Vein endothelial cell (primary cell): ENCODE data around the genes HIGD1C and SMAGP.

- CAGE, long polyA plus RNA = no peak
Measured at GRCh38 chr12:49827673-49828318, 417 bp downstream of the NCKAP5L start.

- CAGE, long polyA plus RNA = no peak
Measured at GRCh38 chr12:49867170-49867503, 24.2 kb upstream of the BCDIN3D start.

DNA sequence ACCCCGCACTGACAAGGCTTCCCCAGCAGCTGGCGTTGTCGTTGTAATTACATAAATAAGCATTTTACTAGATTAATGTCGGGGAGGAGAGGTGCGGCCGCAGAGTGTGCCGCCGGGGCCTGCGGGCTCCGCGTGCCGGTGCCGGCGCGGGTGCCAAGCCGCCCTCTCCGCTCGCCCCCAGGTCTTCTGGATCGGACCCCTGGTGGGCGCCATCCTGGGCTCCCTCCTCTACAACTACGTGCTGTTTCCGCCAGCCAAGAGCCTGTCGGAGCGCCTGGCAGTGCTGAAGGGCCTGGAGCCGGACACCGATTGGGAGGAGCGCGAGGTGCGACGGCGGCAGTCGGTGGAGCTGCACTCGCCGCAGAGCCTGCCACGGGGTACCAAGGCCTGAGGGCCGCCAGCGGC, 4.7 kb downstream of the AQP2 start:
- CAGE, long polyA plus RNA = no peak

- CAGE, long polyA plus RNA = no peak
Measured at GRCh38 chr12:50070367-50070930, 13.1 kb downstream of the ASIC1 start.

GRCh38 chr12:50085585-50085993, 447 bp downstream of the SMARCD1 start:
- CAGE, long polyA plus RNA = no peak

- CAGE, long polyA plus RNA = no peak
Measured at GRCh38 chr12:50095672-50096637, 7.9 kb upstream of the GPD1 start.

DNA sequence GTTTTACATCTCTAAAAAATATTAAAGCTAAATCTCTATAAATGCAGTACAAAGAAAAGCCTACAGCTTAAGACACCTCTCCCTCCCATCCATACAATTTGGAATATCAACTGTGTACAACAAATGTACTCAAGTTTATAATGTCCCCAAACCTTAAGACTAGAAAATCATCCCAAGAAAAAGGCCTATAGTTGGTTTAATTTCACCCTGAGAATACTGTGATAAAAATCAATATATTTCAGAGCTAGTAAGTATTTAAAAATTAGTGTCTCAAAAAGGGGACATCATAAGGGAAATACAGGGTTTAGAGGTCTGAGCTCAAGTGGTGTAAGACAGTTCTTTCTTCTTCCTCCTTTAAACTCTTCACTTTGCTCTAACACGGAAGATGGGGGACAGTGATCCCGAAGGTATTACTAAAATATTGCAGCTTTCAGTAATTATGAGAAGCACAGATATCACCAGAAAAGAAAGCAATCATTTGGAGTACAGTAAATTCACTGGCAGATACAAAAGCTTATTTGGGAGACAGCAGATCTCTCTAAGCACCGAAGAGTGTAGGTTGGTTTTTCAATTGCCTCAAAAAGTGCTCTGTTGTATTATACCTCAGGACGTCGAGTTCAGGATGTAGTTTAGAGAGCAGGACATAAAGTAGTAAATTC, 8.8 kb upstream of the CERS5 start:
- CAGE, long polyA plus RNA = no peak

DNA sequence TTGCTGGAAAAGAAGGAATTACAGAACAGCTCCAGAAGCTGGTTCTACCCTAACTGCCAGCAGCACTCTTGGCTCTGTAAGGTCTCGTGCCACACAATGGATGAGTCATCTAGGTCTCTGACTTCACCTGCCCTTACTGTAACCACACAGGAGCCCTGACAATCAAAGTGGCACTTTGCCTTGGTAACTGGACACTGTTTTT, 57.2 kb upstream of the CERS5 start:
- CAGE, long polyA plus RNA = no peak

DNA sequence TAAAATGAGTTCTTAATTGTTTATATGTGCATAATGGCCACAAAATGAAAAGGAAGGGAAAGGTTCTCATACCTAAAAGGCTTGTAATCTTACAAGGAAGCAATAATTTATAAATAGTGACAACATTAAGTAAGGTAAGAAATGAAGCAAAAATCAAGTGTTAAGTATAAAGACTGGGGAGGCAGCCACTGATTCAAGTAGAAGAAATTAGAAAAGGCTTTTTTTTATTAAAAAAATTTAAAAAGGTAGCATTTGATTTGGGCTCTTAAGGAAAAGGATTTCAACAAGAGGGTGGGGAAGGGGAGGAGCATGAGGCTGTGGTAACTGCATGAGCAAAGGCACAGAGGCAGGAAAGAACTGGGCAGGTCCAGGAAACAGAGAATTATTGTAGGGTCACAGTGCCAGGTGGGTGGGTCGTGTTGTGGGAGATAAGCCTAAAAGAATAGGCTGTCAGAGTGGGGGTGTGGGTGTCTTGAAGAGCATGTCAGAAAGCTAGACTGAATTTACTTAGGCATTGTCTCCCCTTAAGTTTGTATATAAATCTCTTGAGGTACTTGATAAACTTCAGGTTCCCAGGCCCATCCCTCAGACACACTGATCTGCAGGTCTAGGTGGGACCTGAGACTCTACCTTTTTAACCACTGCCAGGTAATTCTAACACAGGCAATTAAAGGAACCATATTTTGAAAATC, 7.8 kb downstream of the LIMA1 start:
- CAGE, long polyA plus RNA = no peak

DNA sequence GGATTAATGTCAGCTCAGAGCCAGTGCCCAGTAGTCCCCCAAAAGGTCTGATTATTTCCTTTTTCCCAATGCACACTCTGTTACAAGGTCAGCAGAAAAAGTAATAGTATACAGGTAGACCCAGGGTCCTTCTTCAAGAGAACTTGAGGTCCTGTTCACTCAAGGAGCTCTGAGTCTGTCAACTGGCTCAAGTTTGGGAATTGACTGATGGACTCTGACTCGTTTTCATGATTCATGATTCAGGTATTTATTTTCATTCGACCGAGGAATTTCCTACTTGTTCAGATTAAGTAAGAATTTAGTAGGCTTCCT, 6.3 kb downstream of the FAM186A start:
- CAGE, long polyA plus RNA = no peak

DNA sequence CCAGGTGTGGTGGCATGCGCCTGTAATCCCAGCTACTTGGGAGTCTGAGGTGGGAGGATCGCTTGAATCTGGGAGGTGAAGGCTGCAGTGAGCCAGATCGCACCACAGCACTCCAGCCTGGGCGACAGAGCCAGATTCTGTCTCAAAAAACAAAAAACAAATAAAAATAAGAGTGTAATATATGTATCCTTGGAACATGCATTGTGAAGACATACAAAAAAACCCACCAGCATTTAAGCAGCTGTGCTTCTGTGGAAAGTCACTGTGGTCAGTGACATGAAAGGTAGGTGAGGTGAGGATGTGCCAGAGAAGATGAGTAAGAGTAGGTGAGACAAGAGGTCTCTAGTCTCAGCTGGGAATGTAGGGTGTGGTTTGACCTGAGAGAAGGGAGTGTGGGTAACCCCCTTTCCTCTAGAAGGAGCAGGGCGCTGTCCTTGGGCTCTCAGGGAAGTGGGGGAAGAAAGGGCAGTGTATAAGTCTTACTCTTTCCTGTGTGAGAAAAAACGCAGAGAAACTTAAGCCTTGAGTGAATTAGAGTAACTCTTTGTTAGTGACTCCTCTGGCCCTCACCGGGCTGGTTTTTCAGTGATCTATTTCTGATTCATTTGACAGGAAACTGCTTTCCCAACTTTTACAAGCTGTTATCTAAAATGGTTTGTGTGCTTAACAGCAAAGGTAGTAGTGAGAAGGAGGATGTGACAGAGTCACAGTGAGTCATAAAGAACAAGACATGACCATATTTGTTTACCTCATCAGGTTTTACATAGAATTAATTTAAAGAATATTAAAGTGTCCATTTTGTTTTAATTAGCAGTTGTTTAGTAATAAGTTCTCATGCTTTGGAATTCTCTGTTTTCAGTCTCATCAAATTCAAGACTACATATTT, 27.8 kb downstream of the DIP2B start:
- CAGE, long polyA plus RNA = no peak

- CAGE, long polyA plus RNA = no peak
Measured at GRCh38 chr12:50562263-50562890, 57.6 kb downstream of the DIP2B start.

DNA sequence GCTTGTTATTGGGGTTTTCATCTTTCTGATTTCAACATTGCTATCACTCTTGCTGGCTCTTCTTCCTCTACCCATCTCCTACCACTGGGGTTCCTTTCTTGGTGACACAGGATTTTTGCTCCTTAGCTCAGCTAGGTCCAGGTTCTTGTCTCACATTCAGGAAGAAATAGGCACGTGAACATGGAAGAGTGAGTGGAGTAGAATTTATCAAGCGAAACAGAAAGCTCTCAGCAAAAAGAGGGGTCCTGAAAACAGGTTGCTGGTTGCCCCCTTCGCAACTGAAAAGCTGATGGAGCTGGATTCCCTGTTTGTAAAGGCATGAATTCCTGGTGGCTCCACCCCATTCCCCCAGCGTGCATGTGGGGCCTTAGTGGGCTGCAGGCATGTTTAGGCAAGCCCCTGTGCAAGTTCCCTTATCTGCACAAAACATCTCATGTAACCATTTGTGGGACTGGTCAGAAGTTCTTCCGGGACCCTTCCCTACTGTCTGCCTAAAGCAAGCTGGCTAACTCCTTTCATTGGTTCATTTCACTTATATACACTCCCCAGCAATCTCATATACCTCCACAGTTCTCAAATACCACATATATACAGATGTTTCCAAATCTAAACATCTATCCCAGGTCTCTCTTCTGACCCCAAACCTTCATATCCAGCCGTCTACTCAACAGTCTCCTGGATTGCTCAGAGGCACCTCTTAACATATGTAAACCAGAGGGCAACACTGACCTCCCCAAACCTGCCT, 3.5 kb downstream of the METTL7A start:
- CAGE, long polyA plus RNA = no peak

GRCh38 chr12:50932498-50933467, 8.0 kb downstream of the METTL7A start:
- CAGE, long polyA plus RNA = no peak

DNA sequence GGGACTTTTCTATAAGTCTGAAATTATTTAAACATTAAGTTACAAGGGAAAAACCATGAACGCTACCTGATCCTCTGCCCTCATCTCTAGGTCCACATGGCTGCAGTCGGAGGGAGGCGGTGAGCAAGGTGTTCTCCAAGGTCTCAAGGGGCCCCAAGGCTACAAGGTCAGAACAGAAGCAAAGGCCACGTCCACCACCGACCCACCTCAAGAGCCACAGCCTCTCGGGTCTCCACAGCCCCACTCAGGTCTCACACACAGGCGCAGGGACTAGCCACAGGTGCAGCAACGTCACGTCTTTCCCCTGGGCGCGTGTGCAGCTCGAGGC, at the start of gene HIGD1C:
TSS of gene HIGD1C (plus strand) at position 194 of the 328 bp plus-strand sequence.
- CAGE, long polyA plus RNA = no peak

DNA sequence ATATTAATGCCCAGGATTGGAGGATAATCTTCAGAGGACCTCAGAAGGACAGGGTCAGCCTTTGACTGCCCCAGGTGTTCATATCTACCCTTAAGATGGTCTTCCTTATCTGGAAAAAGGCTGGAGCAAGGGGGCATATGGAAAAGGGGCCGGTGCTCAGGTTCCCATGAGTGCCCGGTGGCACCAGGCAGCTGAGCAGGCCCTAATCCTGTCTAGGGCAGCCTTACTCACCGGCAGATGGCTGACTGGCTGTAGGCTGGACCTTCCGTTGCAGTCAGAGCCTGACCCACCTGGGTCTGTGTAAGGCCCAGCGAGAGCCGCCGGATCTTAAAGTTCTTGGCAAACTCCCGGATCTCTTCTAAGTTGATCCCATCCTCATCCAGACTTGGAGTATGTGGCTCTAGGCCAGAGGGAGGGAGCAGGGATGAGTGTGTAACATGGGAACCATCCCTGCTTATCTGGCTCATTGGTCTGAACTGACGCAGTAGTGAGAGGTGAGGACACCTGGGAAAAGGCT, 18.5 kb upstream of the TFCP2 start:
- CAGE, long polyA plus RNA = no peak

- CAGE, long polyA plus RNA = no peak
Measured at GRCh38 chr12:51217067-51217546, 755 bp downstream of the POU6F1 start.

DNA sequence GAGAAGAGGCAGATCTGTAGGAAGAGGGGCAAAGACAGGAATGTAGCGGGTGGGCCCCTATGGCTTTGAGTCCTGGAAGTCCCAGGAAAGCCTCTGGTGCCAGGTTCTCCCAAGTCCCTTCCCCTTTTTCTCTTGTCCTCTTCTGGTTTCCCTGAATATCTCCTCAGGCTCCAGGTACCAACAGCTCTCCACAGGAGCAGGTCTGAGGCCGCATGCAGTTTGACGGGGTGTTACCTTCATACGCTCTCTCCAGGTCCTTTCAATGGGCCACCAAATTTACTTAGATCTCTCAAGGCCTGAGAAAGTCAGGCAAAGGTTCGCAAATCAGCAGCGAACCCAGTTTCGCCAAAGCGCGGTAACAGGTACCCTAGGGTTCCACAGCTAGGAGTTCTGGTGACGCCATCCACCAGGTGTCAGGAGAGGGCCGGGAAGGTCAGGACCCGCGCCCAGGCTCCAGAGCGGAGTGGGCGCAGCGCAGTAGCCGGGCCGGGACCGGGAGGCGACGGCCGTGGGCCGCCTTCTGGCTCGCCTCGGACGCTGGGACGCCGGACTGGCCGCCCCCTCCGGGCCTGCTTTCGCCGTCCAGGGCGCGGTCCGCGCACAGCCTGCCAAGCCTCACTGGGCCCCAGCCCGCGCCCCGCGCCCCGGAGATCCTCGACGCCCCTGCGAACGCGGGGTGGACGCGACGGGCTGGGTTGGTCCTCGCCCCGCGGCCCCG, 753 bp downstream of the SMAGP start:
- CAGE, long polyA plus RNA = no peak

DNA sequence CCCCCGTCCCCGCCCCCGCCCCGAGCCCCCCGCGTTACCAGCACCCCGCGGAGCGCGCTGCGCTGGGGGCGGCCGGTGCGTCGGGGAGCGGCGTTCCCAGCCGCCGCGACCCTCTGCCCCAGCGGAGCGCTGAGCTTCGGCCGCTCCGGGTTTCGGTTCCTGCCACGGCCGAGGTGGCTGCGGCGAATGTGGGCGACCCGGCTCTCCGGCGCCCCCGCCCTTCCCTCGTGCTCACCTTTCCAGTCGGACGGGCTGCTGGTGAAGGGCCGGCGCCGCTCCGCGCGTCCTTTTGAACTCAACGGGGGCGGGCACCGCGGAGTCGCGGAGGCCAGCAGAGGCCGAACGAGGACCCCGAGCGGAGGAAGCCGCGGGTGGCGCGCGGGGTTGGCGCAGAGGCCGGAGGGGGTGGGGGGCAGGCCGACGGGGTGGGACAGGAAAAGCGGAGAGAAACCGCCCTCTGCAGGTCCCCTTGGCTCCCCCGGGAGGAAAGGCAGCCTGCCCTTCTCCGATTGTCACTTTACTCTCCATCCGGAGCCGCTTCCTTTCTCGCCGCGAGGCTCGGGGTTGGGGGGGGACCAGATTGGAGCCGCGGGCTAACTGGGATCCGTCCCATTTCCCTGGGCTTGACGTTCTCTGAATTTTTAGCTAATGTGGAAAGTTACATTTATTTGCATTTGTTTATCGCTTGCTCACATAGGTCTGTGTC, at the start of gene SMAGP:
TSS of gene SMAGP (minus strand) at position 395 of the 706 bp plus-strand sequence.
- CAGE, long polyA plus RNA = no peak

DNA sequence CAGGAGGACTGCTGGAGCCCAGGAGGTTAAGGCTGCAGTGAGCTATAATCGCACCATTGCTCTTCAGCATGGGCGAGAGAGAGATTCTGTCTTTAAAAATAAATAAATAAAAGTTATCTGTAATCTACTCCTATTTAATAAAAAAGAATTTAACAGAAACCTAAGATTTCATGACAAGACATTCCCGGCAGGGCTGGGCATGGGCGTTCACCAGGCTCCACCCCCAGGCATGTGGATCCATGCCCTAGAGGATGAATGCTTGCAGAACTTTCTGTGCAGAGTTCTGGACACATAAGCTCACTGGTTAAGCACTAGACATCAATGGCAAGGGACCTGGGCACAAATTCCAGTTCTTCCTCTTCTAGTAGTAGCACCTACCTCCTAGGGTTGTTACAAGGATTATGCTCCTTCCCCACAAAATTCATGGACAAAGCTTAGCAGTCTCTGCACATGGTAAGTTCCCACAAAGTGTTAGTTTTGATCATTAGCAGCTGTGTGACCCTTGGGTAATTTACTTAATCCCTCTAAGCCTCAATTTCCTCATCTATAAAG, 10.0 kb downstream of the GALNT6 start:
- CAGE, long polyA plus RNA = no peak